Calu3 (cell line): Measurements from ENCODE around the genes NPY4R2, LRRC18 and VSTM4.

- PRO-cap, result no peak
Measured at GRCh38 chr10:45004917-45005950, 4.5 kb downstream of the ZNF22 start.

DNA sequence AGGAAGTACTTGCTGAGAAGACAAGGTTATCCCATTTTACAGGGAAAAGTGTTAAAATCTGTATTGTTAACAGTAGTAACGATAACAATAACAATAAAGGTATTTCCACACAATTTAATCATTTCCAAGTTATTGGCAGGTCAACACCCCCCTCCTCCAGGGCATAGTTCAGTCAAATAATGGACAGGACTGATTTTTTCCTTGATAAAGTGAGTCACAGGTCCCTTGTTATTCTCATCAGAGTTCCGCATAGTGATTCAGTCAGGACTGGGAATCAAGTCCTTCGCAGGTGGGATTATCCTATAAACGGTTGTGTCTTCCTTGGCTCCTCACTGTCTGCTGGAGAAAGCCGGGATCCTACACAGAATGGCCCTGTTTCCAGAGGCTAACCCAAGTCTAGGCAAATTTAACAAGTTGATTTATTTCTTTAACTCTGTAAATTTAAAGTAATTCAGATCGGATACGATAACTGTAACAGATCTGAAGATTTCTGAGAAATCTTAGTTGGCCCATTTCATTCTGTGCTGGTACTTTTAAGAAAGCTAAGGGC lies 2.6 kb downstream of the ALOX5 start:
- PRO-cap, result unidirectional peak, plus-strand start at position 260 of the sequence; unidirectional peak, plus-strand start at position 332 of the sequence

DNA sequence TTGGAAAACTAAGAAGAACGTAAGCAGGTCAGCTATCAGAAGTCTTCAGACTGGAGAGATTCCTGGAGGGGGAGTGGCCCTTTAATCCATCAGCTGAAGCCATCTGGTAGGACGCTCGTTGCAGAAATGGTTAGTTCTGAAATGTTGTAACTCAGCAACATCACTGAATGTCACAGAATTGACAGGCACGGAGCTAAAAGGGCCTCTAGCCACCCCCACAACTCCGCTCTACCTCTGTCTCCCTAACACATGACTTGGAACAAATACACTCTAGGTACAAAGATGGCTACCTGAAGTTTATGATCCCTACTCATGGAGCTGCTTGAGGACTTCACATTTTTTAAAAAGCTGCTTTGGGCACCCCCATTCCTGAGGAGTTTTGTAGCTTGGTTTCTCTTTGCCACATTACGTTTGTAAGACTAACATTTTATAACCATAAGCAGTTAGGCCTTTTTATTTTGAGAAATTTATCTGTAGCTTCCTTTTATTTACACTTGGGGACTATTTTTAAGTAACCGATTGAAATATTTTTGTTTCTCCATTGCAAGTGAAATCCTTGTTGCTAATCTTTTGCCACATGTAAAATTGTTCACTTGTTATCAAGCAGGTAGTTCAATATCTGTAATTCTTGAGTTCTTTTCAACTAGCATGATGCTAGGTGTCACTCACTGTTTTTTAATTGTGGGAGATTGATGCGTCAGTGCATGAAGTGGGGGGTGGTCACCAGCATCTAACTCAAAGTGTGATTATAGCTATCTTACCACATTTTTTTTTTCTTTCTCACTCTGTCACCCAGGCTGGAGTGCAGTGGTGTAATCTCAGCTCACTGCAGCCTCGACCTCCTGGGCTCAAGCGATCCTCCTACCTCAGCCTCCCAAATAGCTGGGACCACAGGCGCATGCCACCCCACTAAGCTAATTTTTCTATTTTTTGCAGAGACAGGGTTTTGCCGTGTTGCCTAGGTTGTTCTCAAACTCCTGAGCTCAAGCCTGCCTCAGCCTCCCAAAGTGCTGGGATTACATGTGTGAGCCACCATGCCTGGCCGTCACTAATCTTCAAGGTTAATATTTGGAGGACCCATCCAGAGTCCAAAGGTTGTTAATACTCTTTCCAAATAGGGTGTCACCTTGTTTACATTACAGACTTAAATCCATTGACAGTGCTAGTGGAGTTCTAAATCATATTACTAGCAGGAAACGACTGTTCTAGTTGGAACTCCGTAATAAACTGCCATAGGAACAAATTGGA lies 28.6 kb downstream of the NCOA4 start:
- PRO-cap, result no peak

DNA sequence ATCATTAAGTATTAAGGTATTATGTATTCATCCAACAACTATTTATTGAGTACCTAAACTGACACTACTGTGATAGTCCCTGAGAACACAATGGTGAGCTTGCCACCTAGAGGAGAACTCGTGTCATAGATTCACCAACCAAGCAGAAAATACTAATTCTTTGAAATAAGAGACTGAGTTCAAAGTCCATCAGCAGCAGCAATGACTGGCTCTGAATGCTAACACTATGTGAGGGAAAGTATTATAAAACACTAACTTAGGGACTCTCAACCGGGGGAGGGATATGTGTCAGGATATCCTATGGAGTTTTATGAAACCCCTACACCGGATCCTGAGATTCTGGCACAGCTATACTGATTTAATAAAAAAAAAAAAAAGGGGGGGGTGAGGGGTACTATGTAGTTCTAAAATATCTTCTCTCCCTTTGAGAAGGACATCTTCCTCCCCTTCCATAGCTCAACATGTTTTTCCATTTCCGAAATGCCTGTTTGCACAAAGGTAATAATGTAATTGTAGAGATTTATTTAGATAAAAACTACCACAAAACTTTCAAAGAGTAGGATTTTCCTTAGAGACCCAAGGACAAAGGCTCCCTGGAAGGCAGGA lies 1.6 kb downstream of the NCOA4 start:
- PRO-cap, result no peak

DNA sequence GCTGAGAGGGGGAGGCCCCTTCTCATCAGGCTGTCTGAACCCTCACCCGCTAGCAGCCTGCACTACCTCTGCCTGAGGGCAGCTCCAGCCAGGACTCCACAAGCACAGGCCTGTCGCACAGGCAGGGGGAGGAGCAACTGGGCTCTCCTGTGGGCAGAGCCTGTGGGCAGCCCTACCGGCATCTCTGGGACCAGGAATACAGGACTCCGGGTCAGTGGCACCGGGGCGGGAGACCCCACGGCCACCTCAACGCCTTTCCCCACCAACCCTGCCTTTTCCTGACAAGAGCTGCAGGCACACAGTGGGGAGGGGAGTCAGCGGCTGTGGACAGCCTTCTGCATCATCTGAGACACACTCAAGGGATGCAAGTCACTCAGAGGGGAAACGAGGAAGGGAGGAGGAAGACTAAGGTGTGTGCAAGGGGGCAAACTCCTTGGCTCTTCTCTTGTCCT lies 49.4 kb upstream of the MSMB start:
- PRO-cap, result no peak

GRCh38 chr10:47137682-47138043 lies 162.3 kb upstream of the GDF10 start:
- PRO-cap, result bidirectional peak, plus-strand start at chr10:47137778, minus-strand start at chr10:47137516

GRCh38 chr10:47167097-47167834 lies 132.7 kb upstream of the GDF10 start:
- PRO-cap, result bidirectional peak, plus-strand start at chr10:47167582, minus-strand start at chr10:47167448

DNA sequence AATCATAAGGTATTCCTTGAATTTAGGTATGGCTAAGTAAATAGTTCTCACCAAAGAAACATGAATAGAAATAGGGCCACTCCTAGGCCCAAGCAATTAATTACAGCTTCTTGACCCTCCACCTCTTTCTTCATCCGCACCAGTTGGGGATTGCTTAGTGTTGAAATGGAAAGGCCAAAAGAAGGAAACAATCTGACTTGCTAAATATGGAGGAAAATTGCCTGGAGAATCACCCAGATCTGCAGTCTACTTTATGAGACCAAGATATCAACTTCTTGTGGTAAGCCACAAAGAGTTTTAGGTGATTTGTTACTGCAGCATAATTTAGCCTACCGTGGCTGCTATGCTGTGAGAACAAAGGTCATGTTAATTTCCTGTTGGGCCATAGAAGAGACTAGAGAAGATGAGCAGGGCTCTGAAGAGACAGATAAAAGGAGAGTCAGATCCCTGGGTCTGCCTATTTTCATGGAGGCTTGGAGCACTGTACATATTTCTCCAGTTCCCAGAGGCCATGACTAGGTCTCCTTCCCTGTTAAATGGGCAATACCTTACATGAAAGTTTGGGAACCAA lies 93.4 kb upstream of the GDF10 start:
- PRO-cap, result no peak

GRCh38 chr10:47402554-47403325 lies 18.6 kb upstream of the ZNF488 start:
- PRO-cap, result no peak

DNA sequence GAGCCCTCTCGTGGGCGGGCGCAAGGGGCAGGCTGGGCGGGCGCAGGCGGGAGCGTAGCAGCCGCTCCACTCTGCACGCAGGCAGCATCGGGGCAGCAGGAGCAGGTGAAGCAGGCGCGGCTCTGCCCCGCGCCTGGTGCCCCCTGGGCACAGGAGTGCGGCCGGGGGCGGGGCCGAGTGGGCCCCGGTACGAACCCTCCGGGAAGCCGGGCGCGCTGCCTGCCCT lies at the start of gene NPY4R2:
Gene NPY4R2 (plus strand): TSS at position 69 of the 226 bp plus-strand sequence.
- PRO-cap, result no peak

DNA sequence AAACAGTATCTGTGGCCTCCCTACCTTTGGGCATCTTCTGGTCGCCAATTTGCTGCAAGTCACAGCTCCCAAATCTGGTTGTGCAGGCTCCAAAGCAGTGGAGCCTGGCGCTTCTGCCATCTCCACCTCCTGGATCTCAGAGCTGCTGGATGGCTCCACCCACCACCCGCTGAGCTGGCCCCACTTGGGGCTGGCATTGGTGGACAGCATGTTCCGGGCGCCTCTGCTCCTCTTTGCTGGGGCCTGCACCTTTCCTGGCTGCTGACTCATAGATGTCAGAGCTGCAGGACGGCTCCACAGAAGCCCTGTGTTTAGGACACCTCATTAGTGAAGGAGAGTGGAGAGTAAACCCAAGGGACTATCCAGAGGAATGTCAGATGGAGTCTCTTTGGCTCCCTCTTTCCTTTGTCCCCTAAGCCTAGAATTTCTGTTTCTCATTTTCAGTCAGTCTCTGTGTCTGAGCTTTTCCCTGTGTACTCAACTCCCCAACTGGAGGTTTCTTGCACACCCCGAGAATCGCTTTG lies 27.4 kb downstream of the MAPK8 start:
- PRO-cap, result no peak

GRCh38 chr10:48363948-48364333 lies 57.5 kb downstream of the MAPK8 start:
- PRO-cap, result no peak

DNA sequence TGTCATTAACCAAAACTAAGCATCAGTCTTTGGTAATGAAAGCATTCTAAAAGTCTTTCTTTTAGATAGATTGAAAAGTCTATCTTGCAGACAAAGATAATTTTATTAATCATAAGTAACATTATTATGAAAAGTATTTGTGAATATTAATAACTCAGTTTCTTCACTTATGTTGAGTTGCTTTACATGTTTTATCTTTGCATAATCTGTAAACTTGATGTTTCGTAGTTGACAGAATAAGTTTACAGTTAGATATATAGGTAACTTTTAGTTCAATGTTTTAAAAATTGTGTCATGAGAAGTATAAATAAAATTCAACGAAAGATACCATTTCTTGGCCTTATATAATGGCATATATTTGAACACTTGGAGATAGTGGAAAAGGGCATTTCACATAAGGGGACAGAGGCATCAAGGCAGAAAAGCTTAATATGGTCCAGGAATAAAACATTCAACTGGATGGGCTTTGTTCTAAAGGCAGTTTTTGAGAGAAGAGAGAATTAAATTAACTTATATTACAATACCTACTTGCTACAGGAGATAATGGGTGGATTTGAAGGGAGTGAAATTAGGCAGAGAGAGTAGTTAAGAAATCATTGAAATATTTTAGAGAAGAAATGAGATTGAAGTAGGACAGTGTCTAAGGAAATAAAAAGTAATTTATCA lies 61.1 kb downstream of the MAPK8 start:
- PRO-cap, result no peak

DNA sequence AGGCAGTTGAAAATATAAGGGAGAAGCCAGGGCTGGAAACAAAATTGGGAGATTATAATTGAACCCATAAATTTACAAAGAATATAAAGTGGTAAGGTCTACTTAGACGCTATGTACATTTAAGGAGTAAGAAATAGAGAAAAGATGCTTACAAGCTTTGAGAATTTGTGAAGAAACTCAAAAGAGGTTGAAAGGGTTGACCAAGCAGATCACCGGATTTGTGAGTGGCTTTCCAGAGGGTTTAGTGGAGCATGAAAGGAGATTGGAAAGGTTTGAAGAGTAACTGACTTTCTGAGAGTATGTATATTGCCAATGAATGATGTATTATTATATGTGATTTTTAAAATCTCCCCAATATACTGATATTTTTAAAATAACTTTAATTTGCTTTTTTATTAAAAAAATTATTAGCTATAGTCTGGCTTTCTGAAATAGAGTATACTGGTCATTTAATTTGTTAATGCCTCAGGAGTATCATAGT lies 64.4 kb downstream of the MAPK8 start:
- PRO-cap, result no peak

- PRO-cap, result no peak
Measured at GRCh38 chr10:48667897-48668774, 16.5 kb upstream of the WDFY4 start.

DNA sequence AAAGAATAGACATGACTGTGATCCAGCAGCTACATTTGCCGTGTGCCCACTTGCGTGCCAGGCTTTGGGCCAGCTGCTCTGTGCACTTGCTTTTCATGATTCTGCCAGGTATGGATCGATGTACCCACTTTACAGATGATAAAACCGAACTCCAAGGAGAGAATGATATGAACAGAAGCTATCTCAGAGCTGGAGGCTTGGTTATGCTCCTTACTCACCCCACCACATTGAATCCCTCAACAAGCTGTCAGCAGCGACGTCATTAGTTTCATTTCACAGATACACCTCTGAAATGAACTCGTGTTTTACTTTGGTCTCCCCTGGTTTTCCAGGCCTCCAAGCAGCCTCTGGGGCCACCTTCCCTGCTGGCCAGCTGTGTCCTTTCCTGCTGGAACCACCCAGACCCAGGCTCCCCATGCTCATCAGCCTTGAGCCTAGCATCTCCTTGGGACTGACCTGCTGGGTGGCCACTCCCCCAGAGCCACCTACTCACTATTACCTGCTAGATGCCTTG lies 11.9 kb upstream of the WDFY4 start:
- PRO-cap, result no peak

GRCh38 chr10:48683705-48684369 lies 836 bp upstream of the WDFY4 start:
- PRO-cap, result no peak

- PRO-cap, result no peak
Measured at GRCh38 chr10:48803578-48804108, 119.0 kb downstream of the WDFY4 start.

DNA sequence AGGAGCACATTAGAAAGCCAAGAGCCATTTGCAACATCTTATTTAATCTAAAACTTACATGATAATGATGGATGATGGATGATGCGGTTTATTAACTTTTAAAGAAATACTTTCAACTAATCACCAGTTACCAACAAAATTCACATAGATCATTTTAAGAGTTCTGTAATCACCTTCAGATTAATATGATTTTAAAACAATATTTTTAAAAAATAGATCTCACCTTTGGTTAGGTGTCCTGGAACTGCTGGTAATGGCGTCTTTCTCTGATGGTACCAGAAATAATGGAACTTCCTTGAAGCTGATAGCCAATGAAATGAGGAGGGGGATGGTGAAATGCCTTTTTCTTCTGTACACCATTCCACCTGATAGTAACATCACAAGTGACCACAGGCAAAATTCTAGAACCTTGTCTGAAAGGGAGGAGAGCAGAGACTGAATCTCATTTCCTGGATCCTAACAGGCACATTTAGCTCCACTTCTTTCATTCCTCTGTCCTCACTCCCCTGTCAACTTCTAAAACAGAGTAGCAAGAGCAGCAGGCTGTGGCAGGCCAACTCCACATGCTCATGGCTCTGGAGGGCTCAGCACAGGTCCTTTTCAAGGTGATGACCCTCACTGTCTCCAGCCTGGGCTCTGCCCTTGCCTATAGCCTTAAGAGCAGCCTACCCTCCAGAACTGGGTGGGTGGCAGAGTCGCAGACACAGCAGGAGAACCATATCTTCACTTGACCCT lies at the start of gene LRRC18:
Gene LRRC18 (minus strand): TSS at position 318 of the 735 bp plus-strand sequence.
- PRO-cap, result no peak

- PRO-cap, result no peak
Measured at GRCh38 chr10:49115353-49116068, at the start of gene VSTM4. TSS of gene VSTM4 (minus strand) at chr10:49115522.